Epidermal melanocyte (primary cell): ENCODE results near the genes SVOP and FOXN4.

DNA sequence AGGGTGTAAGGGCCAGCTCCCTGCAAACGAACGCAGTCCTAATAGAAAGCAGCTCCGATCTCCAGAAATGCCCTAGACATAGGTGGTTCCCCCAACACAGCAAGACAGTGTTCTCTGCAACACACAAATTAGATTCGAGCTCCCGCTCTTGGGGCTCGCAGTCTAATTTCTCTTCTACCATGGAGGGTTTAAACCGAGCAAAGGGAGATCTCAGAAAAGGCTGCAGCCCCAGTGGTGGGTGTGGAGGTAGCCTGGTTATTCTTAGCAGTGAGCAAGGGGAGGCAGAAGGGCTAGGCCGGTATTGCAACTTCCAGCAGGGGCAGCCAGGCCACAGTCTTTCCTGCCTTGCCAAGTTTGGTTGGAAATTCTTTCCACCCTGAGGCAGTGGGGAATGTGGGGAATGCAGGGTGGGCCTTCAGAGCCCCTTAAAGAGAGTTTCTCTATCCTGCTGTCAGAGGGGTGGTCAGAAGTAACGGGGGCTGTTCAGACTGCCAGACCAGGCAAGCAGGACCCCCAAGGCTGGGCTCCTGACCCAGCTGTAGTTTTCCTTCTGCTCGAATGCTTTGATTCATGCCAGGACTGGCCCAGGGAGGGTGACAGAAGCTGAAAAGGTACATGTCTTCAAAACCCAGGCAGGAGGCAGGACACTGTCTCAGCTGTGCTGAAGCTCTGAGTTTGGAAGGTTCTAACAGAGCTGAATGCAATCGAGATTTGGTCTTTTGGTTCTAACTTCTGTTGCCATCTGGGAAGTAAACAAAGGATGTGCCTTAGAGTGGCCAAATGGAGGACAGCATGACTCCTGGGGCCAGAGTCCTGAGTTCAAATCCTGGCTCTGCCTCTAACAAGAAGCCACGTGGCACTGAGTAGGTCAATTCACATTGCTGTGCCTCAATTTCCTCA, 15.8 kb upstream of the WSCD2 start:
- RRBS, result no CpG with 5 or more reads among the region's 12 CpGs

DNA sequence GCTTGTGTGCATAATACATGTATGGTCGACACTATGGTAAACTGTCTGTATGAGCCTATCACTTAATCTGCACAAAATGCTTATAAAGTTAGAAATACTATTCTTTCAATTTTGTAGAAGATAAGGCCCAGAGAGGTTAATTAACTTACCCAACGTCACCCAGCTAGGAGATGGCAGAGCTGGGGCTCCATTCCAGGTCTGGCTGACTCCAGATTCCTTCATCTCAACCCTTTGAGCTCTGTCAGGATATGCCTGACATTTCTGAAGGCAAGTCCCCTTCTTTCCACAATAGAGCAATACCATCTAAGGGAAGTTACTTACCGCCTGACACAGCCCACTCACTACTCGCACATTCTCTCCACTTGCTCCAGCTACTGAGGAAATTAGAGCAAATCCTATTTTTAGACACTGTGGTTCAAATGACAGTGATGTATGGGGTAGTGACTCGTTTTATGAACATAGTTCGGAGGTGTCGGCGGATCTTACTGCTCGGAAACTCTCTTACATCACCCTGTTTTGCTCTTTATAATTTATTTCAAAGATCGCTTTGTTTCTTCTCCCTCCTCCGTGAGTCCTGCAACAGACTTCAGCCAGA, 2.1 kb upstream of the WSCD2 start:
- RRBS, result no CpG with 5 or more reads among the region's 11 CpGs

GRCh38 chr12:108340096-108340504, 989 bp upstream of the CMKLR1 start:
- RRBS, result no CpG with 5 or more reads among the region's 9 CpGs

GRCh38 chr12:108446761-108447353, 68.2 kb upstream of the FICD start:
- RRBS, result no CpG with 5 or more reads among the region's 6 CpGs

- RRBS, result no CpG with 5 or more reads among the region's 39 CpGs
Observed at GRCh38 chr12:108518676-108519444, 3.8 kb downstream of the FICD start.

GRCh38 chr12:108519445-108520182, 4.5 kb downstream of the FICD start:
- RRBS, result no CpG with 5 or more reads among the region's 6 CpGs

DNA sequence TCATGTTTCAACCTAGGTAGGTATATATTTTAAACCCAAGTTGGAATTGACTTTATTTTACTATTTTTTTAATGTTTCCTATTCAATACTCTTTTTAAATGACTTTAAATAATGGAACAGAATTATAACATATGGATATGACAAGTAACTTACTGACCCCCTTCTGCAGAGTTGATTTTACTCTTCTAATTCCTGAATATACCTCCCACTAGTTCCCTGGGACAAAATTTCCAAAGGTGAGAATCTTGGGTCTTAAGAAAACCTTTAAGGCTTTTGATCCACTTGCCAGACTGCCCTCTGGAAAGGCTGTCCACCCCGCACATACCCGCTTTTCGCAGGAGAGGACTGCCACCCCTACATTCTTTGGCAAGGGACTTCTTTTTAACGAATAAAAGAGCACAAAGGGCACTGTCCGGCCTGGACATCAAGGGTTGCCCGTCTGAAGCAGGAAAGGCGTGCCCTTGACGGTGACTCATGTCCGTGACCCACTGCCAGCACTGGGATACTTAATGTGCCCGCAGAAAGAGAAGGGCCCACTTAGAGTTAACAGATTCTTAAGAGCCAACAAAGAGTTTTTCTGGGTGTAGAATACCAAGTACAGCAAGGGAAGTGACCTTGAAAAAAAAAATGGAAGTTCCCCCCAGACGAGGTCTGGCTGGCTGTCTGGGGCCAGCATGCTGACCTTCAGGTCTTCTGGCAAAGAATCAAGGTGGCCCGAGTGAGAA, 10.1 kb upstream of the SELPLG start:
- RRBS, result no CpG with 5 or more reads among the region's 12 CpGs

GRCh38 chr12:108645834-108646276, 12.2 kb upstream of the SELPLG start:
- RRBS, result no CpG with 5 or more reads among the region's 9 CpGs

DNA sequence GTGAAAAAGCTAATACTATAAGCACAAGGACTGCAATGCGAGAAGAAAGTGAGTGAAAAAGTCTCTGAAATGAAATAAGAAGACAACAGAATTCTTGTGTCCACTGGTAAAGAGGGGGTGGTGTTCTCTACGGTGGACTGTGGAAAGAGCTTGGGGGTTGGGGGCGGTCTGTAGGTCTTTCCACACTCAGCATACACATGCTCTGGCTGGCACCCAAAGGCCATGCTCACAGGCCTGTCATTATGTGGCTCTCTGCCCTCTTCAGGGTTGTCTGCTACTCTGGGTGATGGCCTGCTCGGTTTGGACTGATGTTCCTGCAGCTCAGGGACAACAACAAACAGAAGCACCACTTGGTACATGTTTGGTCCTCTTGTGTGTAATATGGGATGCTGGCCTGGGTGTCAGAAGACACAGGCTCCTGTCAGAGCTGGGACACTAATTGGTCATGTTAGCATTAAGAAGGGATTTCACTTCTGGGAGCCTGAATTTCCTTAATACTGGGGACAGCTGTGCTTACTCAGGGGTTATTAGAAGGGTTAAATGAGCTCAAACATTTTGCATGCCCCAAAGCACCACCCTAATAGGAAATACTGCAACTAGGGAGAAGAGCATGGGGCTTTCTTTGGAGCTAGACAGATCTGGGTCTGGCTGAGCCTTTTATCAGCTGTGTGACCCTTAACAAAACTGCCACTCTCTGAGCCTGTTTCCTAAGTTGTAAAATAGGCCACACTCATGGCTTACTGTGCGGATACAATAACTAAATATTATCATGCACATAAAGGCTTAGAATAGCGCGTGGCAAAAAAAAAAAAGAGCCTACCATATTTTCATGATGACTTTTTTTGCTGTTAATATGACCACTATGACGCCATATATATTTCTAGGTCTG, 32.8 kb upstream of the SELPLG start:
- RRBS, result no CpG with 5 or more reads among the region's 8 CpGs

GRCh38 chr12:108699768-108700825, 31.2 kb downstream of the CORO1C start:
- RRBS, result no CpG with 5 or more reads among the region's 7 CpGs

- RRBS, result no CpG with 5 or more reads among the region's 12 CpGs
Observed at GRCh38 chr12:108793612-108794280, 62.4 kb upstream of the CORO1C start.

DNA sequence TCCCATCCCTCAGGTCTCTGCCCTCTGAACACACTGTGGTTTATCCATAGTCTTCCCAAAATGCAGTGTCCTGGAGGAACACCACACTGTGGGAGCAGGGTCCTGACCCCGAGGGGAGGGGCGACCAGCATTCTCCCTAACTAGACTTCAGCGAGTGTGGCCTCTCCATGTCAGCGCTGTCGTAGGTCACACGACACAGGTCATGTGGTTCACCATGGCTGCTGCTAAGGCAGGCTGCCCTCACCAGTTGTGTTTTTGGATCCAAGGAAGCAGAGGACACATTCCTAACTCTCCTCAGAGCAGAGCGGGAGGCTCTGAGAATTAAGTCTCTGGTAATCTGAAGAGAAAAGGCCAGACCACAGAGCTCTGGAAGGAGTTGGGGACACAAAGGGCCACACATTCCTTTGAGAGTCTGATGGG, 50.4 kb downstream of the SSH1 start:
- RRBS, result no CpG with 5 or more reads among the region's 7 CpGs

DNA sequence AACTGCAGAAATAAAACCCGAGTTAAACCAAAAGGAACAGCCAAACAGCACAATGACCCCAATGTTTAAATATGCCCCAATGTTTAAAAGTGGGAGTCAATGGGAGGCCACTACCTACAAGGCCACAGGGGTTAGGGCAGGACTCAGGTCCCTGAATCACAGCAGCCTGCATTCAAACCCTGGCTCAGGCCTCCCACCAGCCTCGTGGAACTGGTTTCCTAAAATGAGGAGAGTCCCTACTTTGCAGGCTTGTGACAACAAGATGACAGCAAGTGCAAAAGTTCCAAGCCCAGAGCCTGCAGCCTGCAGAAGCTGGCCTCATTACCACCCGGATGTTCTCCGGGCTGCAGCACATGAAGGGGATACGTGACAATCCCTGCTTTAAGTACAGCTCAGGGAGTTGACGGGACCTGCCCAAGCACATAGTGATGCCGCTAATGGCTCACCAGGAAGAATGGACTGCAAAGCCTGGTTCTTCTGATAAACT, 15.1 kb downstream of the SSH1 start:
- RRBS, result no CpG with 5 or more reads among the region's 7 CpGs

DNA sequence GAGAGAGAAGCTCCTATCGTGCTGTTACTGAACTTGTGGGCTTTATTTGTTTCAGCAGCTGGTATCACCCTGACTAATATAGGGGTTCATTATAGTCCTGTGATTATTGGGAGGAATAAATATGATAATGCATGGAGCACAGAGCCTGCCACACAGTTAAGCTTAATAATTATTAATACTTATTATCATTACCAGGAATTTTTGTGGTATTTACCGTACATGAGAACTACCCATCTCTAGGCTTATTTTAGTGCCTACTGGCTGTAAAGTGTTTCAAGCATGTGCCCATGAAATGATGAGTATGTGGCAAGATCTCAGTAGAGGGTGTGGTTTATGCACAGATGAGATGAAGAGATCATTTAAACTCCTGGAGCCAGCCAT, 60.1 kb downstream of the DAO start:
- RRBS, result no CpG with 5 or more reads among the region's 2 CpGs

- RRBS, result no CpG with 5 or more reads among the region's 34 CpGs
Observed at GRCh38 chr12:109020574-109021439, at the start of gene SVOP. Gene SVOP, minus strand, starts transcription at chr12:109021068.

DNA sequence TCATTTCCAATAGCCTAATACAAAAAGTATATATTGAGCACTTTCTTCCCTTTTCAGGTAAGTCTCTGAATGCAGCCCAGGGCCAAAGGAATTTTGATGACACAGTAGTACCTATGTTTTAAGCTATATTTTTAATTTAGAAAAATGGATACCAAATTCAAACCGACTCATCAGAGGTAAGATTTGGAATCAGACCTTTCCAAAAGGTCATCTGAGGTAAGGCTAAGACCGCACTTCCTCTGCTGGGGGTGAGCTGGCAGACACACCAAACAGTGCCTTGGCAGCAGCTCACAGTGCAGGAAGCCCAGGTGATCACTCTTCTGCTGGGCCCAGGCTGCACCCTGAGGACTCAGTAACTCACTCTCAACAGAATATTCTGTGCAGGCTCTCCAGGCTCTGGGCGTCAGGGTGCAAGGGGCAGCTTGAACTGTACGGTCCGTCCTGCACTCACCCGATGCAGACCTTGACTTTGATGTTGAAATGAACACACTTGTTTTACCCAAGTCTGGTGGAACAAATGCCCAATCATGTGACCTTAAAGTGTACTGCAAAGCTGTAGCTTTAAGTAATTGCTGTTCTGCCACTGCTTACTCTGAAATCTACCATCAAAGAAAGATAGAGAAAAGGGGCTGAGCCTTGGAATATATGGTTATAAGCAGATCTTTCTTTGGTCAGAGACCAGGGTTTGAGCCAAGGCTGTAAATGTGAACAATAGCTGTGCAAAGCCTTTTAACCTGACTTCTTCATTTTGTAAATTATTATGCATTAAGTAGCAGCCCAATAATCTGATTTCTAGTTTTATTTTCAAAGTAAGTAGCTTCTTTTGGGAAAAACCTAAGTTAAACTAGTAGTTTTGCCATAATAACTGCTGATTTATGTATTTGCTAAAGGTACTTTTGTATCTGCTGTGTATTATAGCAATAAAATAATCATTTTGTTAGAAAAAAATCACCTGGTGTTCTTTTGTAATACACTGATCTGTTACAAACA, 5.9 kb downstream of the ALKBH2 start:
- RRBS, result no CpG with 5 or more reads among the region's 6 CpGs

- RRBS, result 4% methylated on average over 5 of the region's 40 CpGs
Observed at GRCh38 chr12:109110495-109111637, 5.5 kb upstream of the ACACB start.

- RRBS, result no CpG with 5 or more reads among the region's 10 CpGs
Observed at GRCh38 chr12:109290254-109290509, 18.9 kb downstream of the FOXN4 start.

- RRBS, result 3% methylated on average over 14 of the region's 117 CpGs
Observed at GRCh38 chr12:109309166-109310238, at the start of gene FOXN4. Gene FOXN4, minus strand, starts transcription at chr12:109309284.

- RRBS, result no CpG with 5 or more reads among the region's 9 CpGs
Observed at GRCh38 chr12:109388969-109389632, 41.4 kb downstream of the MYO1H start.